Gastrocnemius medialis (tissue), 3 donors: ENCODE measurements around a stretch of chr21.

GRCh38 chr21:39579773-39580237 lies 32.9 kb upstream of the B3GALT5 start:
- PRO-cap, result no peak
- RAMPAGE, long total RNA, 3 experiments, result no peak in any of the 3 experiments

- PRO-cap, result no peak
- RAMPAGE, long total RNA, 3 experiments, result no peak in any of the 3 experiments
Measured at GRCh38 chr21:39611485-39612290, 1.1 kb upstream of the B3GALT5 start.

DNA sequence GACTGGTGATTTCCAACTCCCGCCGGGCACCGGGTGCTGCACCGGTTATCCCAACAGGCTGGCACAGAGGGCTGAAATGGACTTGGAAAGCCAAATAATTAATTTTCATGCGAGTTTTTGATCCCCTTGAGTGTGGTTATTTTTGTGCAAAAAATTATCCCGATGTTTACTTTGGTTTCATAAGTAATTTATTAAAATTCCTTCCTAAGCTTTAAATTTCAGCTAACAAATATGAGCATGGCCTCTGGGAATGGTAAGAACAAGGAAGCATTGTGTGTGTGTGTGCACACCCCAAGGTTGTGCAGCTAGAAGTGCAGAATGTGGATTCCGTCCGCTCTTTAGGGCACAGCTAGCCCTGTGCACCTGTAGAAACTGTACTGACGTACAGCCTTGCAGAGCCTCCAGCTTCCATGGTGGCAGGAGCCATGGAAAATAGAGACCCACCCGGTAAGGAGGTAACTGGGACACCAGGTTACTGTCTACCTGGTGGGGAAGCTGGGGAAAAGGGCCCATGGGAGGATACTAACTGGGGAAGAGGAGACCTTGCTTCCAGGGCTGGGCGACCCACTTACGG lies 54.6 kb downstream of the B3GALT5 start:
- PRO-cap, result no peak
- RAMPAGE, long total RNA, 3 experiments, result no peak in any of the 3 experiments

DNA sequence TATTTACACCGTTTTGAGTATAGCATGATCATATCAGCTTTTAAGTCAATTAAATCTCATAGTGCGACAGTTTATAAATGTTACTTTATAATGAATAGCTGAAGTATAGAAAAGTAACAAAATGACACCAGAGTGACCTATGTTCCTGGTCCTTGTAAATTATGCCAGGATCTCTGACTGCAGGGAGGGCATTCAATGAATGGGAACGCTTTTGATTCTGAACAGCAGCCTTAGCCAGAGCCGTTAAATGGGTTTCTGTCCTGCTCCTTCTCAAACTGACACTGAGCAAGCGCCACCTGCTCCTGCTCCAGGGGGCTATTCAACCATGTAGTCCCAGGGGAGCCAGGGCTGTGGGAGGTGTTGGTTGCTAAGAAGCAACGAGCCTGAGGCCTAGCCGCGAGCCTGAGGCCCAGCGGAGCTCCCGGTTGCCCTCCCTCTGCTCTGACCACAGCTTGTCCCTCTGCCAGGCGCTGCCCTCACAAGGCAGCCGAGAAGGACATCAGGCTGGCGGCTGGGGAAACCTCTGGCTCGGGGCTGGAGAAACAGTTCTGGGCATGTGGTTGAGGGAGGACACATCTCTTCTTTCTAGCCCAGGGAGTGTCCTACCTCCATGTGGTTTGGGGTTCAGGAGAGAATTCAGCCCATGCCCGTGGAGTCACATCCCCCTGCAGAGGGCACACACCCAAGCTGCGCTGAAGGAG lies 17.9 kb downstream of the PCP4 start:
- PRO-cap, result no peak
- RAMPAGE, long total RNA, 3 experiments, result no peak in any of the 3 experiments

- PRO-cap, result no peak
- RAMPAGE, long total RNA, 3 experiments, result no peak in any of the 3 experiments
Measured at GRCh38 chr21:40188206-40188666, 321.0 kb downstream of the PCP4 start.

GRCh38 chr21:40684777-40685270 lies 162.1 kb downstream of the DSCAM start:
- PRO-cap, result no peak
- RAMPAGE, long total RNA, 3 experiments, result no peak in any of the 3 experiments

DNA sequence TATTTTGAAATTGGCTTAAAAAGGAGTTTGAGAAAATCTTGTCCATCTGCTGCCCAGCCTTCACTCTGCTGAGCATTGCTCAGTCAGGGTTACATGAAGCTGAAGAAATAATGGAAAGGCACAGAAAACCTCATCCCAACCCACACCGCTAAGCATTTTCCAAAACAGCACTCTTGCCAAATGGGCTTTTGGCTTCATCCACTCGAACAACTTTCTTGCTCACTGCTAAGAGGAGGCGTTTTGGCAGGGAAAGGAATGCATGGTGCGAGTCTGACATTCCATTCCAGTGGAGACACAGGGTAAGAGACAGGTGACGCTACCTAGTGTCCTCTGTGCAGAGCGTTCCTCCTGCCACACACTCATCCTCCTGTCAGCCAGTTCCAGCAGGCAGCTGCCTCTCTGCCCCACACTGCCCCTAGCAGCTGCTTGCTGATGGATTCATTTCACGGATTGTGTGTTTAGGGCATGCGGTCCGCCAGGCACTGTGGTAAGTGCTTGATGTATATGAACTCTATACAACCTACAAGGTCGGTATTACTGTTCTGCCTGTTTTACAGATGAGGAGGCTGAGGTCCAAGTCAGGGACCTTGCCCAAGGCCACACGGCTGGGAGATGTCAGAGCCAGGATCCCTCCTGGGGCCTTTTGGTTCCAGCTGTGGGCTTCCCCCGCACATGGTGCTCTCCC lies 25.8 kb upstream of the BACE2 start:
- PRO-cap, result no peak
- RAMPAGE, long total RNA, 3 experiments, result no peak in any of the 3 experiments

DNA sequence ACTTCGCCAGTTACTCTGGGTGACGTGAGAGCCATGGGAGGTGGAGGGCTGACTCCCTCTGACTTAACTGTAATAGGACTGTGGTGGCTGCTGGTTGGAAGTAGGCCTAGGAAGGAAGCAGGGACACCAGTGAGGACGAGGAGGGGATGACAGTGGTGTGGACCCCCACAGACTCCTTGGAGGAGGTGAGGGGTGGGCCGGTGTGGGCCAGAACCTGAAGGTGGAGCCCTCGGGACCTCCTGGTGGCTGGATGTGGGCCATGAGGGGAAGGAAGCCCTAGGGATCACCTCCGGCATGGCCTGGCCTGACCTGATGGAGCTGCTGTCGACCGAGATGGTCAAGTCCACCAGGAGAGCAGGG lies 54.6 kb downstream of the BACE2 start:
- PRO-cap, result no peak
- RAMPAGE, long total RNA, 3 experiments, result no peak in any of the 3 experiments

DNA sequence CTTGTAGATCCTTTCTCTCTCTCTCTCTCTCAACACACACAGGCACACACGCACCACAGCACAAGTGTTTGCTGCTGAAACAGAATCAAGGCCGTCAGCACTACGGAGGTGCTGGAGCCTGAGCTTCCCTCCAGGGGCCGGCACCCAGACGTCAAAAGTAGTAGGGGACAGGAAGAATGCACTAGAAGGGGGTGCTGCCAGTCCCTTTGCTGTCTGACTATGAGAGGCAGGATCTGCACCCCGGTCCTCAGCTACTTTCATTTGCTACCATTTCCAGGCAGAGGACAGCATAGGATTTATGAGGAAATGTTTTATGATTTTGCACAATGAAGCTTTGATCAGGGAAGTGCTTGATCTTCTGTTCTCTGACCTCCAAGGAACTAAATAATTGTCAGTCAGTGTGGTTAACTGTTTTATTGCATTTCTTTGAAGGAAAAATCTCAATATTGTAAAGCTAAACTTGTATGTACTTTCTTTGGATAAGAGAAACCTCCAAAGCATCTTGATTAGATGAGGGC lies 74.2 kb upstream of the FAM3B start:
- PRO-cap, result no peak
- RAMPAGE, long total RNA, 3 experiments, result no peak in any of the 3 experiments

DNA sequence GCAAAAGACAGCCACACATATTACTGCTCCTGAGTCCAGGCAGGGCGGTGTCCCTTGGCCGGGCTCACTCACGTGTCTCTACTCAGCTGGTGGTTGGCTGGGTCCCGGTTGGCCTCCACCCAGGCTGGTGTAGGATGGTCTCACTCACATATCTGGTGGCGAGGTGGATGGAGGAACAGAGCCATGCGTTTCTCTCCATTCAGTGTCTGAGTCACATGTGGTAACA lies 65.7 kb upstream of the FAM3B start:
- PRO-cap, result no peak
- RAMPAGE, long total RNA, 3 experiments, result no peak in any of the 3 experiments

GRCh38 chr21:41322046-41322636 lies 5.5 kb downstream of the FAM3B start:
- PRO-cap, result no peak
- RAMPAGE, long total RNA, 3 experiments, result no peak in any of the 3 experiments

DNA sequence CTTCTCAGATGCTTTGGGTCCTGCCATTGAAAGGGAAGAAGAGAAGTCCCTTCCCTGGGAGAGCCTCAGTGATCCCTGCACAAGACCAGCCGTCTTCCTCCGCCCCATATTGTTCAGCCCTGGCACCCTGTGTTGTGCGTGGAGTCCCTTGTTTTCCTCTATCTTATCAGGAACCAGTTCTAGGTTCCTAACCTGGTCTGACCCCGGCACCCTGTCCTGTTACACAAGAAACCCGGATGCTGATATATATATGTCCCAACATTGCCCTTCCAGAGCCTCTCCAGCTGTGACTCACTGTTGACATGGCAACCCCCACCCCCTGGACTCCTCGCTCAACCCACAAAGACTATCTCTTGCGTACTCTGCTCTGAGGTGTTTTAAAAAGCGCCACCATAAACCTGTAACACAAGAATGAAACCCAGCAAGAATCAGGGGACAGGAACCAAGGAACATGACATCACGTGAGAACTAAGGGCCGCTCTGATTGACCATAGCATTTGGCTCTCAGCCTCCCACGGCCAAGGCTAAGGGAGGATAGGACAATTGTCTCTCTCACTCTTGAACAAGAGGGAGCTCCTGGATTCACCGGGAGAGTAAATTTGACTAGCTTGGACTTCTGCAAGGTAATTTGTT lies 4.9 kb downstream of the MX2 start:
- PRO-cap, result no peak
- RAMPAGE, long total RNA, 3 experiments, result no peak in any of the 3 experiments

GRCh38 chr21:41465708-41466247 lies 39.7 kb downstream of the MX1 start:
- PRO-cap, result no peak
- RAMPAGE, long total RNA, 3 experiments, result no peak in any of the 3 experiments

- PRO-cap, result no peak
- RAMPAGE, long total RNA, 3 experiments, result no peak in any of the 3 experiments
Measured at GRCh38 chr21:41468284-41468814, 39.6 kb downstream of the TMPRSS2 start.

DNA sequence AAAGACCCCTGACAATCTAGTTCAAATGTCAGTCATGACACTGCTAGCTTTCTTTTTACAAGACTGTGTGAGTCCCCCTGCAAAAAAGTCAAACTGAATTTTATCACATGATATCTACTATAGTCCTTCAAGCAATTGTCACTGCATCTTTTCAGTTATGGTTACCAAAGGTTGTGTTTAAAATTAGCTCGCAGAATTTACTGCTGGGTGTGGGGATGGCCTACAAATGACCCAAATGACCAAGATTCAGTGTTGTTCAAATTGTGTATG lies 57.3 kb upstream of the TMPRSS2 start:
- PRO-cap, result no peak
- RAMPAGE, long total RNA, 3 experiments, result no peak in any of the 3 experiments

- PRO-cap, result no peak
- RAMPAGE, long total RNA, 3 experiments, result no peak in any of the 3 experiments
Measured at GRCh38 chr21:41592984-41593571, 85.1 kb upstream of the TMPRSS2 start.

- PRO-cap, result no peak
- RAMPAGE, long total RNA, 3 experiments, result no peak in any of the 3 experiments
Measured at GRCh38 chr21:41769820-41770371, 3.0 kb upstream of the RIPK4 start.

- PRO-cap, result bidirectional peak, plus-strand start at chr21:41878121, minus-strand start at chr21:41877975
- RAMPAGE, long total RNA, 3 experiments, result no peak in any of the 3 experiments
Measured at GRCh38 chr21:41877735-41878878, 1.0 kb downstream of the PRDM15 start.

DNA sequence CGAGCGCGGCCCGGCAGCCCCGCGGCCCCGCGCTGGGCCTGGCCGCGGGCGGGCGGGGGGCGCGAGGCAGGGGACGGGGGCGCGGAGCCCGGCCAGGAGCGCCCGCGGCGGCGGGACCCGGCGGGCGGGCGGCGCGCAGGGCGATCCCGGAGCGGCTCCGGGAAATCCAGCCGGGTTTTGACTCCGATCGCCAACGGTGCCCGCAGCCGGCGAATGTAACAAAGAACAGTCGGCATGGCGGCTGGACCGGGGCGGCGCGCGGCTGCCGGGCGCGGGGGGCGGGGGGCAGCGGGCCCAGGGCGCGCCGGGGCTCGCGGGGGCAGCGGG lies 302 bp downstream of the PRDM15 start:
- PRO-cap, result bidirectional peak, plus-strand start at position 228 of the sequence, minus-strand start at position 159 of the sequence
- RAMPAGE, long total RNA, 3 experiments, result no peak in any of the 3 experiments

GRCh38 chr21:41905512-41905896 lies 26.4 kb upstream of the PRDM15 start:
- PRO-cap, result no peak
- RAMPAGE, long total RNA, 3 experiments, result no peak in any of the 3 experiments